ENCODE results near the genes UNC45A and VPS33B.

DNA sequence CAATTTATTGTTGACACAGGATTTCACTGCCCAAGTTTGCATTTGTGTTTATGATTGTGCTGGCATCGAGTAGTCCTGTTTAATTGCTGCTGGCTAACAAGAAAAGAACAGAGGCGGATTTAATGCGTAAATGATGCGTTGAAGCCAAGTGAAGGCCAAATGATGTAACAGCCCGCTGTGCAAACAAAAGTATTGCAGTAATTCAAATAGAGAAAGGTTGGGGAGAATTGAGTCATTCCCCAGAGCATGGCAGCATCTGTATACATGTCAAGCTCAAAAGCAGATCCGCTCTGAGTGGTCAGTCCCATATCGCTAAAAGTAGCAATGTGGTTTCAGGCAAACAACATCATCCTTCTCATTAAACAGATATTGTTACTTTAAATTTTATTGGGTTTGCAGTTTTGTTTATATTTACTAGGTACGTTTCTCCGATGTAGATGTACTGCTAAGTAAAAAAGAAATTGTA is 7.1 kb upstream of the FURIN start:
CAGE:
- cytosol, long polyA minus RNA: no peak
- cytosol, long polyA plus RNA: no peak
- long polyA plus RNA: no peak
- nucleus, long polyA minus RNA: no peak
- nucleus, long polyA plus RNA: no peak

CAGE:
- cytosol, long polyA minus RNA: no peak
- cytosol, long polyA plus RNA: no peak
- long polyA plus RNA: no peak
- nucleus, long polyA minus RNA: no peak
- nucleus, long polyA plus RNA: no peak
These were observed 14.2 kb downstream of the HDDC3 start for GRCh38 chr15:90918183-90918579.

CAGE:
- cytosol, long polyA minus RNA: no peak
- cytosol, long polyA plus RNA: no peak
- long polyA plus RNA: no peak
- nucleus, long polyA minus RNA: no peak
- nucleus, long polyA plus RNA: no peak
These were observed 214 bp downstream of the HDDC3 start for GRCh38 chr15:90932246-90932424.

DNA sequence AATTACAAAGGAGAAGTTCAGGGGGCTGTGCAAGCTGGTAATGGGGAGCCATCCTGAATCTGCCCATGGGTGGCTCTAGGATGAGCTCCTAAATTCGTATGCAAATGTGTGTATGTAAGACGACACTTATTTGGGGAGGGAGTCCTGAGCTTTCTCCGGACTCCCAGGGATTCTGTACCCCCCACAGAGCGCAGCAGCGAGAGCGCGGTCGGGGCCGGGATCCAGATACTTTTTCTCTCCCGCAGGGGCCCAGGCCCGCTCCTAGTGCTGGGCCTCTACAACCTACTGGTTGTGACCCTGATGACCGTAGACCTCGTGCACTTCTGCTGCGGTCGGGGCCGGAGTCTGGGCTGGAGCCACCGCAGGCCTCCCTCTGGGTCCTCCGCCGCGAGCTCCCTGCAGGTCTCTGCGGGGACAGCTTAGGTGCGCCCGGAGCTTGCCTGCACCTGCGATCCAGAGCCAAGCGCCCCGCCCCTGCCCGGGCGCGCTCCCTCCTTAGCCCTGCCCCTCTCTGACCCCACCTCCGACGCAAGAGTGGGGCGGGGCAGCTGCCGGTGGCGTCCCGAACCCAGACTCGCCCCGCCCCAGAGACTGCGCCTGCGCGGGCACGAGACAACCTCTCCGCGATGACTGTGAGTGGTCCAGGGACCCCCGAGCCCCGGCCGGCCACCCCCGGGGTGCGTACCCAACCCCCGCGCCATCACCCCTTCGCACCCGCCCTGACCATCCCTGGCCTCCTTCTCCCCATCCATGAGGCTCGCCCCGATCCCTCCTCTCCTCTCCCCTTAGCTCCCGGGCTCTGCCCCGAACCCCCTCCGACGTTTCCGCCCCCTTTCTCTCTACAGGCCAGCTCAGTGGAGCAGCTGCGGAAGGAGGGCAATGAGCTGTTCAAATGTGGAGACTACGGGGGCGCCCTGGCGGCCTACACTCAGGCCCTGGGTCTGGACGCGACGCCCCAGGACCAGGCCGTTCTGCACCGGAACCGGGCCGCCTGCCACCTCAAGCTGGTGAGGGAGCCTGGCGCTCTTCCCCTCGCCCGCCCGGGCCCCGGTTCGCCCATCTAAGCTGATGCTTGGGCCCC is at the start of gene UNC45A:
Gene UNC45A (plus strand): TSS at position 587 of the 1,081 bp plus-strand sequence.
CAGE:
- cytosol, long polyA minus RNA: start-site peak on the plus strand centred at position 595 of the sequence, 42 bp wide, 78 reads
- cytosol, long polyA plus RNA: no peak
- long polyA plus RNA: start-site peak on the plus strand centred at position 599 of the sequence, 28 bp wide, 719 and 502 reads in 2 replicates
- nucleus, long polyA minus RNA: start-site peak on the plus strand centred at position 593 of the sequence, 15 bp wide, 104 reads
- nucleus, long polyA plus RNA: start-site peak on the plus strand centred at position 608 of the sequence, 9 bp wide, 34 and 35 reads in 2 replicates

CAGE:
- cytosol, long polyA minus RNA: no peak
- cytosol, long polyA plus RNA: no peak
- long polyA plus RNA: start-site peak on the plus strand at chr15:90956707-90956811, 68 and 23 reads in 2 replicates
- nucleus, long polyA minus RNA: no peak
- nucleus, long polyA plus RNA: no peak
These were observed 1.8 kb downstream of the RCCD1 start for GRCh38 chr15:90956319-90957074.

DNA sequence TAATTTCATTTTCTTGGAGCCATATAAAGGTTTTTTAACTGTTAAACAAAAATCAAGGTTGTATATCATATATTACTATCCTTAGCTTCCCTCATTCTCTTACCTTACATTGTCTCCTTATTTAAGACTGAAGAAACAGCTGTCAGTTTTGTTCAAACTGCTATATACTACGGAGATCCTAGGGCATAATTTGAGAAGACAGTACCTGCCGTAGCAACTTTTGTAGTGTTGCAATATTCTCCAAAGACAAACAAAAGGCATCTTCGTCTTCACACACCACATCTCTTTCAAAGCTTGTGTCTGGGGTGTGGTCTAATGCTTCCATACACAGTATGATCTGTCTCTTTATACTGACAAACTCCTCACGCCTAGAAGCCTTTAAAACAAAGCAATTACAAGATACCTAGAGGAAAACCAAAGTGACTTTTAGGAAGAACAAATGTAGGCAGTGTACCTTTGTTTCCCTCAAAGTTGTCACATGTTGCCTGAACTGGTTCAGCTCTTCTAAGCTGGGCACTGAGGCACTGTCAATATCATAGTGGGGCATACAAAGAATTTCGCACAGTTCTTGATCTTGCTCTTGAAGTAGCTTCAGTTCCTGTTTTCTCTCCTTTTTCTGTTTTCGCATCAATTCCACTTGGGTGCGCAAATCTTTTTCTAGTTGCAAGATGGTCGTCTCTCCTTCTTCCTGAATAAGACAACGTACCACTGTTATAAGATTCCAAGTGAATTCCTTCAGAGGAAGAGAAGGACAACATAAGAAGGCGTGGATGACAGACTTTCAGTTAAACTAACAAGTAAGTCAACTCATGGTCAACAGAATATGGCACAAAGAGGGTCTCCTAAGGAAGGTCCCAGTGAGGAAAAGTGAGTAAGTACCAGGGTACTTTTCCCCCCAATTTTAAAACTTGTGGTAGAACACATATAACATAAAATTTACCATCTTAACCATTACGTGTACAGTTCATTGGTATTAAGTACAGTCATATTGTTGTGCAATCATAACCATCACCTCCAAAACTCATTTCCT is 12.7 kb downstream of the PRC1 start:
CAGE:
- cytosol, long polyA minus RNA: no peak
- cytosol, long polyA plus RNA: no peak
- long polyA plus RNA: no peak
- nucleus, long polyA minus RNA: no peak
- nucleus, long polyA plus RNA: no peak

CAGE:
- cytosol, long polyA minus RNA: no peak
- cytosol, long polyA plus RNA: start-site peak on the minus strand at chr15:91022552-91022606, 82 and 74 reads in 2 replicates
- long polyA plus RNA: start-site peak on the minus strand at chr15:91022545-91022557, 35 and 24 reads in 2 replicates
- nucleus, long polyA minus RNA: start-site peak on the minus strand at chr15:91022545-91022576, 39 reads
- nucleus, long polyA plus RNA: start-site peak on the minus strand at chr15:91022550-91022573, 171 and 54 reads in 2 replicates
These were observed at the start of gene VPS33B for GRCh38 chr15:91022317-91023049. TSS of gene VPS33B (minus strand) at chr15:91022594.

DNA sequence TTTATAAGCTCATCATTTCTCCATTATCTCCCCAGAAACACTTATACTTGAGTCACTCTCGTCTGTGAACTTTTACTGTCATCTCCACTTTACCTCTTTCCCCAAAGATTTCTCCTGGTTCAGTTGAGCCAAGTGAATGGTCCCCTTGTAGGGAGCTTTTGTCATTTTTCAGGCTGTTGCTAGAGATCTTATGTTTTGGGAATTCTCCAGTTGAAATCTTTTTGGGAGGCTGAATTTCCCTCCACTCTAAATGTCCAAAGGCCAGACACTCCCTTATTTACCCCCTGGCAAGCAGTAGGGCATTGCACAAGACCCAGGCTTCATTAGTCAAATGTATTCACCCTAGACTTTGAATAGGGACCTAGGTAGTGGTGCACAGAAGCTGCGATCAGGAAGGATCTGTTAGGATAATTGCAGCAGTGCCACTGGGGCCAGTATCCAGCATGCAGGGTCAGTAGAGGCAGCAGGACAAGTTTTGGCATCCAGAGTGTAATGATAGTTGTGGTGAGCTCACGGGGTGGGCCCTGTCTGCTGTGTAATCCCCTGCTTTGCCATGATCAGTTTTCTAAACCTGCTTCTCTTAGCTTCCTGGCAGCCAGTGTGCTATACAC is 356.5 kb upstream of the SLCO3A1 start:
CAGE:
- cytosol, long polyA minus RNA: no peak
- cytosol, long polyA plus RNA: no peak
- long polyA plus RNA: no peak
- nucleus, long polyA minus RNA: no peak
- nucleus, long polyA plus RNA: no peak

GRCh38 chr15:92029088-92029582 is 175.6 kb downstream of the SLCO3A1 start:
CAGE:
- cytosol, long polyA minus RNA: no peak
- cytosol, long polyA plus RNA: no peak
- long polyA plus RNA: no peak
- nucleus, long polyA minus RNA: no peak
- nucleus, long polyA plus RNA: no peak

DNA sequence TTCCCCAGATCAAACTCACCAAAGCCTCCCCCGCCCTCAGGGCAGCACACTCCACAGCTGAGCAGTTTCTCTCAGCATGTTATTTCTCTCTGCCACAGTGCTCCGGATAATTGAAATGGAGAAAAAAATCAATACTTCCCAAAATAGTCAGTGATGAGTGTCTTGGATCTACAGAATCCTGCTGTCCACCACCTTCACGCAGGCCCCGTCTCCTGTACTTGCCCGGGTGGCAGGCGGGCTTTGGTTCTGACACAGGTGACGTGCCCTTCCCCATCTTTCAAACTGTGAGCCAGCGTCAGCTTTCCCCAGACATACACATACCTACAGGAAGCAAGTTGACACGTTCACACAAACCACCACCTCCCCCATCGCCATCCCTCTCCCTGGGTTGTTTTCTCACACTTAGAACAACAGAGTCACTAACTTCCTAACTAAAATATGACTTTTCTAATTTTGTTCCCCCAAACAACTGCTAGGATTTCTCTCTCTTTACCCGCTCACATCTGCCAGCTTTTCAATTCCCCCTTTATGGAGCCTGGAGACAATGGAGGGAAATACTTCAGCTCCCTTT is 248.2 kb downstream of the SLCO3A1 start:
CAGE:
- cytosol, long polyA minus RNA: no peak
- cytosol, long polyA plus RNA: no peak
- long polyA plus RNA: no peak
- nucleus, long polyA minus RNA: no peak
- nucleus, long polyA plus RNA: no peak

GRCh38 chr15:92120205-92120663 is 266.7 kb downstream of the SLCO3A1 start:
CAGE:
- cytosol, long polyA minus RNA: no peak
- cytosol, long polyA plus RNA: no peak
- long polyA plus RNA: no peak
- nucleus, long polyA minus RNA: no peak
- nucleus, long polyA plus RNA: no peak

CAGE:
- cytosol, long polyA minus RNA: no peak
- cytosol, long polyA plus RNA: no peak
- long polyA plus RNA: no peak
- nucleus, long polyA minus RNA: no peak
- nucleus, long polyA plus RNA: no peak
These were observed 209.0 kb upstream of the ST8SIA2 start for GRCh38 chr15:92184809-92185040.

CAGE:
- cytosol, long polyA minus RNA: no peak
- cytosol, long polyA plus RNA: no peak
- long polyA plus RNA: no peak
- nucleus, long polyA minus RNA: no peak
- nucleus, long polyA plus RNA: no peak
These were observed 75.1 kb downstream of the FAM174B start for GRCh38 chr15:92580428-92580962.

CAGE:
- cytosol, long polyA minus RNA: no peak
- cytosol, long polyA plus RNA: no peak
- long polyA plus RNA: no peak
- nucleus, long polyA minus RNA: no peak
- nucleus, long polyA plus RNA: no peak
These were observed 18.0 kb downstream of the FAM174B start for GRCh38 chr15:92637588-92638030.

GRCh38 chr15:92652587-92653085 is 2.9 kb downstream of the FAM174B start:
CAGE:
- cytosol, long polyA minus RNA: no peak
- cytosol, long polyA plus RNA: no peak
- long polyA plus RNA: no peak
- nucleus, long polyA minus RNA: no peak
- nucleus, long polyA plus RNA: no peak

CAGE:
- cytosol, long polyA minus RNA: no peak
- cytosol, long polyA plus RNA: no peak
- long polyA plus RNA: no peak
- nucleus, long polyA minus RNA: no peak
- nucleus, long polyA plus RNA: no peak
These were observed 89.6 kb upstream of the CHD2 start for GRCh38 chr15:92810449-92811057.

DNA sequence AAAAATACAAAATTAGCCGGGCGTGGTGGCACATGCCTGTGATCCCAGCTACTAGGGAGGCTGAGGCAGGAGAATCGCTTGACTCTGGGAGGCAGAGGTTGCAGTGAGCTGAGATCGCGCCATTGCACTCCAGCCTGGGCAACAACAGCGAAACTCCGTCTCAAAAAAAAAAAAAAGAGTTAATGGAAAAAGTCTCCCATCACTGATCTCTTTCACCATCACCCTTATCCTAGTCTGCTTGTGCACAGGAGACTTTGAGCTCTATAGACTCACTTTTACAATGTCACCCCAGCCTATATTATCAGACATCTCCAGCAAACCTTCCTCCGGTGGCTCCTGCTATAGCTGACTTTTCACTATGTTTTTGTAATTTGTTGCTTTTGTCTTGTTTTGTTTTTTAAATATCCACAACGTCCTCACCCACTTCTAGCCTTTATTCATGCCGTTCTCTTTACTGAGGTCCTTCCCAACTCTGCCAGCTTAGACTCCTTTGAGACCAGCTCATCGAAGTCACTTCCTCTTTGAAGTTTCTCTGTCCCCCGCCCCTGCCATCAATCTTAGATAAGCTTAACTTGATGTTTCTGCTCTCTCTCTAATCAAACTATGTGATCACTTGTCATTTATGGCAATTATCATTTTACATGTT is 82.8 kb upstream of the CHD2 start:
CAGE:
- cytosol, long polyA minus RNA: no peak
- cytosol, long polyA plus RNA: no peak
- long polyA plus RNA: no peak
- nucleus, long polyA minus RNA: no peak
- nucleus, long polyA plus RNA: no peak

DNA sequence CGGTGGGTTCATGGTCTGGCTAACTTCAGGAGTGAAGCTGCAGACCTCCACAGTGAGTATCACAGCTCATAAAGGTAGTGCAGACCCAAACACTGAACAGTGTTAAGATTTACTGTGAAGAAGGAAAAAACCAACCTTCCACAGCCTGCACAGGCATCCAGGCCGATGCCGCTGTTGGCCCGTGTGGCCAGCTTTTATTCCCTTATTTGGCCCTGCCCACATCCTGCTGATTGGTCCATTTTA is 50.0 kb upstream of the CHD2 start:
CAGE:
- cytosol, long polyA minus RNA: no peak
- cytosol, long polyA plus RNA: no peak
- long polyA plus RNA: no peak
- nucleus, long polyA minus RNA: no peak
- nucleus, long polyA plus RNA: no peak

GRCh38 chr15:92900945-92901522 is 910 bp downstream of the CHD2 start:
CAGE:
- cytosol, long polyA minus RNA: no peak
- cytosol, long polyA plus RNA: no peak
- long polyA plus RNA: no peak
- nucleus, long polyA minus RNA: no peak
- nucleus, long polyA plus RNA: no peak

DNA sequence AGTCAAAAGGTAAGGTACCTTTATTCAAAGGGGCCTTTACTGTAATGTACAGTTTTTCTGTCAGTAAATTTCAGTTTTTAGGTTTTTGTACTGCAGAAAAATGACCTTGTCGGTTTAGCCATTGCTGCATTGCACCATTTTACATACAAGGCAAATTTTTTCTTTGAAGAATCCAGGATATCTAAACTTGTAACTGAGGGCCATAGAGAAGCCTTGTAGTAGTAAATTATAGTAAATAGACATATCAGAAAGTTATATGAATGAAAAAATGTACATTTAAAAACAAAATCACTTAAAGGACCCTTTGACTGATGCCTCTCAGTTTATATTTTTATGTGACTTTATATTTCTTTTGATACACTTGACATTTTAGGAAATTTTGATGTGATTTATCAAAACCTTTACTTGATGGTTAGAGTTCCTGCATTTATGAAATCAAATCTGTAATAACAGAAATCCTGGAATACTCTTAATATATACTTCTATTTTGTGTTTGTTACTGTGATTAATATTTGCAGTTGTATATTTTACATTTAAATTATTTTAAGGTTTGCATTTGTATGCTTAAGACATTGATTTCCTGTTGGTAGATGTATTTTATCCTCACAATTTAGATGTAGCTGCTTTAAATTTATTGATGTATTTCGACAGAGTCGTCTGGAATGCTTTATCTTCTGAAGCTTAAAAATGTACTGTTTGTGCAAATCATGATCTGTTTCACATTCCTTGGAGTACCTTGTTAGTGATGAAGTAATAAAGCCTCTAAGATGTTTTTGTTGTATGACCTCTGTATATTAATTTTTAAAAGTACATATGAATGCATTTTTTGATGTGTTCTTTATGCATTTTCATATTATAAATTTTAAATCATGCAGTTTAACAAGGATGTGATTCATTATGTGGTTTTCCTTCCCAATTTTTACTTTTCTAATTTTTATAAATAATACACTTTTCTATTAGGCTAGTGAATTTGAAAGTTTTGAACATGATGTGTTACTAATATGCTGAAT is 1.7 kb downstream of the CHD2 start:
CAGE:
- cytosol, long polyA minus RNA: no peak
- cytosol, long polyA plus RNA: no peak
- long polyA plus RNA: no peak
- nucleus, long polyA minus RNA: no peak
- nucleus, long polyA plus RNA: no peak